CMK (cell line): ENCODE measurements around the gene WARS1.

GRCh38 chr14:99947580-99948229 lies 117.5 kb upstream of the EVL start:
- RRBS: no CpG with 5 or more reads among the region's 10 CpGs

- RRBS: no CpG with 5 or more reads among the region's 8 CpGs
Observed at GRCh38 chr14:99949405-99949883, 115.8 kb upstream of the EVL start.

DNA sequence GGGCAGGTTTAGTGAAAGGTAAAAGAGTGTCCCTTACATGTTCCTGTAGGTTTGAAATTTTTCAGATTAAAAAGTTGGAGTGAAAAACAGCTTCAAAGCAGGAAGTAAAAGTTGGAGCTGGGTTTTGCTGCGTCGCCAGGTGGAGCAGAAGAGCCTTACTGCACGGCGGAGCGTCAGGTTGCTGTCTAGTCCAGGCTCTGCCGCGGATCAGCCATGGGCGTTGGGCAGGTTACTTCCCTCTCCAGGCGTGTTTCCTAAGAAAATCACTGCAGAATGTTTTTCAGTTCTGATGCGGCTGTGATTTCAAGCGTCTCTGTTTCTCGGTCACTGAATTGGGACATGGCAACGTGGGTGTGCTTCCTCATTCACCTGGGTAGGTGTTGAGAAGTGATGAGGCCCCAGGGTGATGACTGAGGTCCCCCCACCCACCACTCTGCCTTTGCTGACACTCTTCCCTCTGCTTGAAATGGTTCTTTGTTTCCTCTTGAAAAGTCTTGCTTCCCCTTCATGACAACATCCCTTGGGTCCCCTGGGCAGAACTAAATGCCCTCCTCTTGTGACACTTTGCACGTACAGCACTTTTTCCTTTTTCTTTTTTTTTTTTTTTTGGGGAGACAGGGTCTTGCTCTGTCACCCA lies 7.6 kb downstream of the EVL start:
- RRBS: no CpG with 5 or more reads among the region's 14 CpGs

- RRBS: no CpG with 5 or more reads among the region's 23 CpGs
Observed at GRCh38 chr14:100147857-100148389, 11.5 kb downstream of the DEGS2 start.

DNA sequence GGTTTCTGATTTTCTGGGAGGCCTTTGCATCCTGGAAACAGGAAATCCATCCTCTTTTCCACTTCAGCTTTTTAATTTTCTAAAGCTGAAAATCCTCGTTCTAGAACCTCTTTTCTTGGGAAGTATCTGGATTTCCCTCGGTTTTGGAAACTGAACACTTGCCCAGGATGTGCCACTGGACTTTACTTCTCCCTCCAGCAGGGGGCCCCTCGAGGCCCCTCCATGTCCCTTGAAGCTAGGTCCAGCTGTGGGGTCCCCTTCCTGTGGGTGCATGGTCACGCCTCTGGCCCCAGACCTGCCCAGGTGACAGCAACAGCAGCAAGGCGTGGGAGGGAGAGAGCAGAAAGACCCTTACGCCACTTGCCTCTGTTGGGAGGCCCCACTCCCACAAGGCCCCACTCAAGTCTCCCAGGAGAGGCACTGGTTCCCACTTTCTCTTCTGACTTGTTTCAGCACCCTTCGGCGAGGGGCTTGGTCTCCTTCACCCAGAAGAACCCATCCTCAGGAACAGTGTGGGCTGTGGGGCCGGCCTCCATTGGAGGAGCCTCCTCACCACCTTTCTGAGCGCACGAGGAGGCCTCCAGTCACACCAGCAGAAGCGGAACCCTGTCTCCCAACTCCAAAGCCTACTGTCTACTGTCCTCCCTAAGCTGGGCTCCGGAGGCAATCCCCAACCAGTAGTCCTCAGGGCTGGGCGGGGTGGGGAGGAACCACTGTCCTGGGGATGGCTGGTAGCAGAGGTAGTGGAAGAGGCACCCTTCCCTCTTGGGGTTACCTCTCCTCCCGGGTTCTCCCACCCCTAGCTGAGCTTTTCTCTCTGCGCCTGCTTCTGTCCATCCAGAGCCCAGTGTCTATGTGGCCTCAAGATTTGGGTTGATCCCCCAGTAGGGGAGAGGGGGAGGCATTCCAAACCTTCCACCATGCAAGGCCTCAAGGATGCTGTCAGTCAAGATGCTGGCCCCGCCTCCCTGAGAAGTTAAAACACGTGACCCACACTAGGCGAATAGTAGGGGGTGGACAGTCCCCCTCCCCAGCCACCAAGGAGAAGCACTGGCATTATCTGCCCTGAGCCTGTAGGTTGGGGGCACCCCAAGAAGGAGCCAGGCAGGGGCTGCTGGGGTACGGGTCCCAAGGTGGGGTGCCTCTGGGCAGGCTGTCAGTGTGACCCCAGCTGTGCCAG lies 2.8 kb downstream of the SLC25A29 start:
- RRBS: no CpG with 5 or more reads among the region's 20 CpGs

GRCh38 chr14:100374885-100375887 lies at the start of gene WARS1:
Gene WARS1, minus strand, starts transcription at chr14:100375347.
- RRBS: no CpG with 5 or more reads among the region's 23 CpGs

- RRBS: no CpG with 5 or more reads among the region's 1 CpG
Observed at GRCh38 chr14:100434246-100434655, 58.0 kb downstream of the WDR25 start.

- RRBS: no CpG with 5 or more reads among the region's 10 CpGs
Observed at GRCh38 chr14:100664790-100665226, 61.9 kb upstream of the DLK1 start.

- RRBS: no CpG with 5 or more reads among the region's 7 CpGs
Observed at GRCh38 chr14:100678573-100679015, 48.1 kb upstream of the DLK1 start.

- RRBS: 80% methylated on average over 17 of the region's 60 CpGs
Observed at GRCh38 chr14:100708839-100709769, 17.6 kb upstream of the DLK1 start.

DNA sequence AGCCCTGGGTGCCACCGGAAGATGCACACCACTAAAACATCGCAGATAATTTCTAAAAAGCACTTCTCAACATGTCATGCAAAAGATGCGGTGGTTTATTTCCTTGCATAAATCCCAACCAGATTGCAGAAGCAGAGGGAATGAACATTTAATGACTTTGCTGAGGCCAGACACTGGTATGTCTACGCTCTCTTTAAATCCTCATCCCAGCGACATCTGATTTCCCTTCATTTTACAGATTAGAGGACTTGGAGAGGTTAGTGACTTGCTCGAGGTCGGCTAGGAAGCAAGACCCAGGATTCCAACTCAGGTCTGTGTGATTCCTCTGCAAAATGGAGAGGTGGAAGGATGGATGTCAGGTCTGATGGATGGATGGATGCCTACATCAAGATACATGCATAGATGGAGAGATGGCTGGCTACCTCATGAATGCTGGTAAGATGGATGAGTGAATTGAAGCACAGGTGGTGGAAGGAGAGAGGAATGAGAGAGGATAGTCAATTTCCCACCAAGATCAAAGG lies 3.2 kb upstream of the RTL1 start:
- RRBS: 81% methylated on average over 1 of the region's 7 CpGs

GRCh38 chr14:101335280-101335732 lies 426.2 kb upstream of the PPP2R5C start:
- RRBS: no CpG with 5 or more reads among the region's 10 CpGs

GRCh38 chr14:101364095-101364514 lies 397.4 kb upstream of the PPP2R5C start:
- RRBS: no CpG with 5 or more reads among the region's 9 CpGs

GRCh38 chr14:101364515-101365394 lies 396.8 kb upstream of the PPP2R5C start:
- RRBS: 77% methylated on average over 6 of the region's 46 CpGs

DNA sequence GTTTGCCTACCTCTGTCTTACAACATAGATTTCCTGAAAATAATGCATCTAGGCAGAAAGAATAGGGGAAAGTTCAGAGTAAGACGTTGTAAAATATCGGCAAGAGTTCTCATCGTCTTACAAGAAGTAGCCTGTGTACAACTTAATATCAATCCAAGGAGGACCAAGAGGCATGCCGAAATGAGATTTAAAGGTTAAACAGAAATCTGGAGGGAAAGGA lies 355.9 kb upstream of the PPP2R5C start:
- RRBS: no CpG with 5 or more reads among the region's 4 CpGs

GRCh38 chr14:101473817-101474130 lies 287.7 kb upstream of the PPP2R5C start:
- RRBS: no CpG with 5 or more reads among the region's 13 CpGs

DNA sequence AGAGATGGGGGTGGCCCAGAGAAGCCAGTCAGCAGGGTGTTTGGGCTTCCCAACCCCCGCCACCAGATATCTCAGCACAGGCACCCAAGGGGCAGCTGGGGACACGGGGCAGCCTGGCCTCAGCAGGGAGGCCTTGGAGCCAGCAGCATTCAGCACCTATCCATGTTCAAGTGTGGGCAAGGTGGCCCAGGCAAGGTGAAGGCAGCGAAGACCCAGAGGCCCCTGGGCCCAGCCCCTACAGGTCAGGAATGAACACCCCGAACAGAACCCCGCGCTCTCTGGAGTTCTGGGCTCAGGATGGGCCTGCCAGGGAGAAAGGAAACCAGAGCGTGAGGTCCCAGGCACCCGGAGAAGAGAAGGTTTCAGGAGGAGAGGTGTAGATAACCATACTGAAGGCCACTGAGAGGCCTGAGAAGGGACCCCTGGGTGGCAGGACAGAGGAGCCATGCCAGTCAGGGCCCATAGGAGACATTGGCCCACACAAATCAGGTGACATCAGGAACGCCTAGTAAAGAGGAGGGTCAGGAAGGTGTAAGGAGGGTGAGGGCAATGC lies 234.5 kb upstream of the PPP2R5C start:
- RRBS: no CpG with 5 or more reads among the region's 9 CpGs

- RRBS: 96% methylated on average over 37 of the region's 101 CpGs
Observed at GRCh38 chr14:101560898-101561719, 200.4 kb upstream of the PPP2R5C start.

DNA sequence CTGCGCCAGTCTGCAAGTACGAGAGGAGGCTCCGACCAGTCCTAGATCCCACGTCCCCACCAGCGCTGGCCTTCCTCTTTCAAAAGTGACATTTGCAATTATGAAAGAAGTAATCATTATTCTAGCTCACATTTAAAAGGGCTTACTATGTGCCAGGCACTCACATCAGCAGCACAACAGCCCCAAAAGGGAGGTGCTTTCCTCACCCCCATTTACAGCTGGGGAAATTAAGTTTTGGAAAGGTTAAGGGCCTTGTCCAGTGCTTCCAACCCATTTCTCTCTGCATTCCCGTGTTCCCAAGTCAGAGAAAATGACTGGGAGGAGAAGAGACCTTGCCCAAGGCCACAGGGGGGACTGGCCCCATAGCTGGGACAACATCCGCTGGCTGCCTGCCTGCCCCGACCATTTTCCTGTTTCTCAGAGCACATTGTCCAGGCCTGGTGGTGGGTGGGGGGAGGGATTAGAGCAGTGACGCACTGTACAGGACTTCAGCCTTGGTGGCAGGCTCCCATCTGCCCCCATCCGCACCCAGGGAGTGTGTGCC lies 172.7 kb upstream of the PPP2R5C start:
- RRBS: no CpG with 5 or more reads among the region's 10 CpGs

DNA sequence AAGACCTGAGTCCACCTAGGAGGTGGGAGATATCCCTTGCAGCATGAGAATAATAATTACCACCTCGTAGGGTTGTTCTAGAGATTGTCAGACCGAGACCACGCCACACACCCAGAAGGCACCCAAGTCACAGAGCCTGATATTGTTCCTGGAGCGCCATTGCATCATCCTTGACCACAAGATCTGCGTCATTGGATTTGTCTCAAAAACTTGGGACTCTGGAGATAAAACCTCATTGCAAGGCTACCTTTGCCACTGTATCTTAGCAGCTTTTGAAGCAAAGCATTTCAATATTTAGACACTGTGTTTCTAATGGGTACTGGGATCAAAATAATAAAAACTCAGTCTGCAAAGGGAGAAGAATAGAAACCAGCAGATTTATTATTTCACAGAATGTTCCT lies 29.3 kb upstream of the PPP2R5C start:
- RRBS: no CpG with 5 or more reads among the region's 5 CpGs